GM19240 (cell line): ENCODE data around the genes MSI1 and COX6A1.

DNA sequence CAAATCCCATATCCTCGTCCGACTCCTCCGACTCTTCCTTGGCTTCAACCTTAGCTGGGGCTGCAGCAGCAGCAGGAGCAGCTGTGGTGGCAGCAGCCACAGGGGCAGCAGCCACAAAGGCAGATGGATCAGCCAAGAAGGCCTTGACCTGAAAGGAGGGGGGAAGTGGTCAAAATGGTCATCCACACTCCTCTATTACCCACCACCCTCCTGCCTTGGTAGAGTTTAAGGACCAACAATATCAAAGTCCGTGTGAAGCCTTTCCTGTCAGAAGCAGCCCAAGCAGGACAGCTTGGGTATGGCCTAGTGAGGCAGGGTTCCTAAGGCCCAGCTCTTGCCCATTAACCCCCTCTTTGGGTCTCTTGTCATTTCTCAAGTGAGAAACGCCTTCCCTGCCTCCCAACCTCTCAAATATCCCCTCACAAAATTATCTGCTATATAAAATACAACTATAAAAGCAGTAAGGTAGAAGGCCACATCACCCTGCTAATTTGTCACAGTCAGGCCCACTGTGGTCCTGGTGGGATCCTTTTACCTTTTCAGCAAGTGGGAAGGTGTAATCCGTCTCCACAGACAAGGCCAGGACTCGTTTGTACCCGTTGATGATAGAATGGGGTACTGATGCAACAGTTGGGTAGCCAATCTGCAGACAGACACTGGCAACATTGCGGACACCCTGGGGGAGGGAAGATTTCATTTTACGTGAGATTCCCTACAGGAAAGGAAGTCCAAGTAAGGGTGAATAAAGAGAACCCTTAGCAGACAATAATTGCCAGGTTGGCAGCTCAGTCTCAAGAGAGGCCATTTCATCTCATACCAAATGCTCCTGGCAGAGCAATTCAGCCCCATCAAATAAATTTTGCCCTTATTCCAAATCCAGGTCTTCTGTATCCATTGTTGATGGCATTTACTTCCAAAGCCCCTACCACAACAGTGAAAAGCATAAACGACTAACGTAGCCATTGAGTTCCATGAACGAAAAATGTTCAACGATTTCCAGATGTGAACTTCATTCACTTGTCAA lies 2.6 kb upstream of the GCN1 start:
- RRBS, result no CpG with 5 or more reads among the region's 14 CpGs

DNA sequence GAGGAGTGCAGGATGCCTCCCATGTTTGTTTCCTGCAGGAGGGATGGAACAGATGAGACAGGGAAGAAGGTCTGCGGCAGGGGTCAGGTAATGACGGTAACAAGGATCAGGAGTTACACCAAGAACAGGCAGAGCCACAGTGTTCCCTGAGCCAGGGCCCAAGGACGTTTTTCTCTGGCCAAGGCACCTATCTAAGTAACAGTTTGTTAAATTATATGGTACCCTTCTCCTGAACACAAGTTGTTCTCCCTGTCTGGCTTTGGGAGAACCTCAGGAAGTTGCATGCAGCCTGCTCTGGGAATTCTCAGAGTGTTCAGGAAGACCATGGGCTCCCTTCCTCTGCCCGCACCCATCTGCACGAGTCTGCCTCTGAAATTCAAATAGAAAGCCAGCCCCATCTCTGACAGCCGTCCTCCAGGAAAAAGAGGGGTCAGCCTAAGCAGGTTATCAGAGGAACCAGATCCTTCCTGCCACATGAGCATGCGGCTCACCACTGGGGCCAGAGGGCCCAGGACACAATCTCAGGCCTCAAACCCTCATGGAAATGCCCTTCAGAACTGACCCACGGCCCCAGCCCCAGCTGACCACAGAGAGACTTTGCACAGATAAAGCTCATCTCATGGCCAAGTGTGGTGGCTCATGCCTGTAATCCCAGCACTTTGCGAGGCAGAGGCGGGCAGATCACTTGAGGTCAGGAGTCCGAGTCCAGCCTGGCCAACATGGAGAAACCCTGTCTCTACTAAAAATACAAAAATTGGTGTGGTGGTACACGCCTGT lies 23.4 kb downstream of the PXN start:
- RRBS, result no CpG with 5 or more reads among the region's 12 CpGs

GRCh38 chr12:120249179-120249526 lies 16.4 kb downstream of the PXN start:
- RRBS, result no CpG with 5 or more reads among the region's 2 CpGs

DNA sequence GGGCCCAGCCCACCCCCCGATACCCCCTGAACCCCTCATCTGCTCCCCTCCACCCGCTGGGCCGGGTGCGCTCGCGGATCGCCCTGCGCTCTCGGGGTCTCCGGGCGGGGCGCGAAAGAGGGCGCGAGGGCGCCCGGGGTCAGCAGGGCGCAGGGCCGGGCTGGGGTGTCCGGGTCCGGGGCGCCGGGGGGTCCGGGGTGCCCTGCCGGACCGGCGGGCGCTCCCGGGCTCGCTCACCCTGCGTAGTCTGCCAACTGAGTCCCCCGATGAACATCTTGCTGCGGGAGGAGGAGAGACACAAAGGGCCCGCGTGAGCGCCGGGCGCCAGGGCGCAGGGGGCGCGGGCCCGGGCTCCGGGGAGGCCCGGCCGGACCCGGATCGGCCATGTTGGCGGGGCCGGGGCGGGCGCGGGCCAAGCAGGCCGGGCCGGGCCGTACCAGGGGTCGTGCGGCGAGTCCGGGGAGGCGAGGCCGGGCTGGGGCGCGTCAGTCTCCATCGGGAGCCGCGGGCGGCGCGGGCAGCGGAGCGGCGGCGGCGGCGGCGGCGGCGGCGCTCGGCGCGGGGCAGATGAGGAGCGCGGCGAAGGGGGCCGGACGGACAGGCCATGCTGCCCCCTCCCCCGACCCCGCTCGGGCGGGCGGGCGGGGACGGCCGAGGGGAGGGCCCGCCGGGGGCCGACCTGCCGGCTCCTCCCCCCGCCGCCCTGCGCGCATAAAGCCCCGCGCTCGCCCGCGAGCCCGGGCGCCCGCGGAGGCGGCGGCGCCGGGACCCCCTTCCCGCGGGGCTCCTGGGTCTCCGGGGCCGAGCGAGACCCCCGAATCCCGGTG lies at the start of gene MSI1:
TSS of gene MSI1 (minus strand) at position 569 of the 827 bp plus-strand sequence.
- RRBS, result 5% methylated on average over 35 of the region's 123 CpGs

- RRBS, result 2% methylated on average over 29 of the region's 70 CpGs
These were observed at the start of gene COX6A1 for GRCh38 chr12:120437700-120438766. COX6A1 (plus strand) TSS chr12:120438113.

DNA sequence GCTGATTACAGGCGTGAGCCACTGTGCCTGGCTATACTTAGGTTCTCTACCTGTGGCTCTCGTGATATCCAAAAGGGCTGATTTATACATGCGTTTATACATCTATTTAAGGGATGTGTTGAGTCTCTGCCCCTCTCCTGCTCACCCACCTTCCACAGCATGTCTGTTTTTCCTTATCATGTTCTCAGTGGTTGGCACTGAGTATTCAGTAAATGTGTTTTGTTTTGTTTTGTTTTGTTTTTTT lies 2.9 kb downstream of the GATC start:
- RRBS, result no CpG with 5 or more reads among the region's 3 CpGs

GRCh38 chr12:120468864-120469611 lies 510 bp downstream of the SRSF9 start:
- RRBS, result 2% methylated on average over 21 of the region's 80 CpGs

GRCh38 chr12:120573361-120574037 lies 7.7 kb downstream of the POP5 start:
- RRBS, result no CpG with 5 or more reads among the region's 7 CpGs

- RRBS, result no CpG with 5 or more reads among the region's 15 CpGs
These were observed 7.8 kb upstream of the POP5 start for GRCh38 chr12:120588764-120589616.

DNA sequence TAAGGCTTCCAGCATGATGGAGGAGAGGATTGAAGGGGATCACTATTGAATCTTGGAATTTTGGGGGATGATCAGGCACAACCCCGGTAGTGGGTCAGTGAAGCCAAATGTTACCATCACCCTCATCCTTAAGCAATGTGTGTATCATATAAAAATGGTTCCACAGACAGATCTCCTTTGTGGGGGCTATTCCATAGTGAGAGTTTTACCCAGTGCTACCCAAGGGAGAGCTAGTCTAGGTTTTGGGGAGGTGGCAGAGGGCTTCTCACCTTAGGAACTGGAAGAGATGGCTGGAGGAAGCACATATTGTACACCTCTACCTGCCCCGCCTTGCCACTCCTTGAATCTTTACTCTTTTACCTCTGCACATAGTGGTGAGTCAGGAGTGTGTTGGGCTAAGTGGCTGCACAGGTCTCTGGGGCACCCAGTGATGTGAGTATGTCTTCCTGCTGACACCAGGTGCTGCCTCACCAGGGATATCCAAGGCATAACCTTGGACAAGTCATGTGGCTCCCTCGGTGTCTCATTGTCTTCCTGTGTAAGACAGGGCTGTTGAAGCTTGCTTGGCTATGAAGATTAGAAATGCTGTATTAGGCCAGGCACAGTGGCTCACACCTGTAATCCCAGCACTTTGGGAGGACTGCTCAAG lies 19.9 kb upstream of the CABP1 start:
- RRBS, result no CpG with 5 or more reads among the region's 3 CpGs

DNA sequence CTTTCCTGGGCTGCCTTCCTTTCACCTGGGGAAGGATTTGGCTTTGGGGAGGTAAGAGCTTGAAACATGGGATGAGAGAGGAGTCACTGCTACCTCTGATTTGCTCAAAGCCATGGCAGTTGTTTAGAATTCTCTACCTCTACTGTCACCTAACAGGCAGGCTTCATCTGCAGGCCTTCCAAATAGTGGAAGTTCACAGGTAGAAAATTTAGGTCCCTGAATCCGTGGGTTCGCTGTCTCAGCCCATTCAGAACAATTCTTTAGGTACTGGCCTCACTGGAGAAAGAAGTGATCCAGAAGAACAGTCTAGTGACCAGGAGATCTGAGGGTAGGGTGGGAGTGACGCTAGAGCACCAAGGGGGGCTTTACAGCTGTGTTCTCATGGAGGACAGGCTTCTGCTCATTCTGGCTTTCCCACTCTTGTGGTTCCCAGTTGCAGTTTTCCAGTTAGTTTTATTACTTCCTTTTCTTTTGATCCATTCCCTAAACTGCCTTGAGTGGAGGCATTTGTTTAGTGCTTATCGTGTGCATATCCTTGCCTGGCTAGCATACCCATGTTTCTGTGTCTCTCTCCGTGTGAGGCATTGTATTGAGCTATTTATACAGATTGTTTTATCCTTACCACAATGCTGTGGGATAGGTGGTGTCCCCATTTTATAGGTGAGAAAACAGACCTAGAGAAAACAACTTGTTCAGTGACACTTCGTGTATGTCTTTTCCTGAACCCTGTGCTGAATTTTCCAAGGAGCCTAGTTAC lies 3.9 kb downstream of the MLEC start:
- RRBS, result no CpG with 5 or more reads among the region's 6 CpGs

GRCh38 chr12:120702864-120704168 lies 6.9 kb upstream of the UNC119B start:
- RRBS, result 100% methylated on average over 1 of the region's 16 CpGs

GRCh38 chr12:120902736-120903232 lies 1.4 kb downstream of the SPPL3 start:
- RRBS, result no CpG with 5 or more reads among the region's 9 CpGs

- RRBS, result no CpG with 5 or more reads among the region's 2 CpGs
These were observed 15.8 kb upstream of the P2RX7 start for GRCh38 chr12:121116877-121117263.

- RRBS, result 11% methylated on average over 4 of the region's 11 CpGs
These were observed 17.3 kb downstream of the P2RX4 start for GRCh38 chr12:121227137-121227801.

DNA sequence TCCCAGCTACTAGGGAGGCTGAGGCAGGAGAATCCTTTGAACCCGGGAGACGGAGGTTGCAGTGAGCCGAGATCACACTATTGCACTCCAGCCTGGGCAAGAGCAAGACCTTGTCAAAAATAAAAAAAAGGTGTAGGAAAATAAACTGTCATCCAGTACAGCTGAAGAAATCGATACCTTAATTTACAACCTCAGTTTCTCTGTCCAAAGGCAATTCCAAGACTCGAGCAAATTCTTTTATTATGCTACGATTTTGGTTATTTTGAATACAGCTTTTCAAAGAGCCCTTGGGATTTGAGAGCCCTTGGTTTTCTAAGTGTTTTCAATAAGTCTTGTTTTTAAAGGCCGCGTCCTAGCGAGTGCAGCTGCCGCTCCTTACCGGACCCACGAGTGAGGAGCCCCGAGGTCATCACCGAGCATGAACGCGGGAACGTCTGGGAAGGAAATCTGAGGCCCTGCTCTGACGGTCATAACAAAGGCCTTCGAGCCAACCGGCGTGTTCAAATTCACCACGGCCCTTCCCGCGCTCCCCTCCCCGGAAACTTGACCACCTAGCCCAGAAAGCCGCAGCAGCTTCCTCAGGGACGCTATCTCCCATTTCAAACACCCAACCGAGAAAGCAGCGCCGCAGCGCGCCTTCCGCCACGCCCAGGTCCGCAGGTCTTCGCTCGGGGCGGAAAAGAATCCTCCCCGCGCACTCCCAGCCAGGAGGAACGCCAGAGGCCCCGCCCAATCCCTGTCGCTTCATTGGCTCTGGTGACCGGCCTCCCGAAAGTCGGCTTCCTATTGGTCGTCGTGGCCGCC lies 484 bp upstream of the RNF34 start:
- RRBS, result 3% methylated on average over 16 of the region's 49 CpGs

DNA sequence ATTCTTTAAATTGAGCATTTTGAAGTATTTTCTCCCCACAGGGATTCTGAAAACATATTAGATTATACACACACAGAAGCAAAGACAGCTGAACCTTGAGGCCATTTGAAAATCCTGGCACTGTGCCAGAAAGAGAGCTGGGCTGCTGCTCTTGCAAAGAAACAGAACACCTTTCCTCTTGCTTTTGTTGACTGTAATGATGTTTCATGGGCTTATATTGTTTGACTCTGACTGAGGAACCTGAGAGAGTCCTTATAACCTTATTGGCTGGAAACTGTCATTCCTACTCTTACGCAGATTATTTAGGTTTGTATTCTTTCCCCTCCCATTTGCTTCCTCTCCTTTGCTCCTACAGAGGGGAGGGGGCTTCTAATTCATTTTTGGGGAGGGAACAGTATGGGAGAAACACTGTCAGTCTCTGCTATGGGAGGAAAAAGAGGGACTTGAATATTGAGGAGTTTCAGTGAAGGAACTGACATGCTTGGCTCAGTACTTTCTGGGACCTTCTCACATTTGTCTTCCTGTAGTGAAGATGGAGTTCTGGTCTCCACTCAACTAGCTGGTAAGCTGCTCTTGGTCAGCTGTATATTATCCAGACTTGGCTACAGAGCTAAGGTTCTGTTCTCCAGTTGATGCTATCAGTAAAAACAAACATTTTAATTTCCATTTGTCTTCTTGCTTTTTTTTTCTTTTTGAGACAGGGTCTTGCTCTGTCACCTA lies 5.0 kb downstream of the RNF34 start:
- RRBS, result no CpG with 5 or more reads among the region's 1 CpG

GRCh38 chr12:121516832-121517102 lies 64.1 kb downstream of the KDM2B start:
- RRBS, result no CpG with 5 or more reads among the region's 1 CpG

DNA sequence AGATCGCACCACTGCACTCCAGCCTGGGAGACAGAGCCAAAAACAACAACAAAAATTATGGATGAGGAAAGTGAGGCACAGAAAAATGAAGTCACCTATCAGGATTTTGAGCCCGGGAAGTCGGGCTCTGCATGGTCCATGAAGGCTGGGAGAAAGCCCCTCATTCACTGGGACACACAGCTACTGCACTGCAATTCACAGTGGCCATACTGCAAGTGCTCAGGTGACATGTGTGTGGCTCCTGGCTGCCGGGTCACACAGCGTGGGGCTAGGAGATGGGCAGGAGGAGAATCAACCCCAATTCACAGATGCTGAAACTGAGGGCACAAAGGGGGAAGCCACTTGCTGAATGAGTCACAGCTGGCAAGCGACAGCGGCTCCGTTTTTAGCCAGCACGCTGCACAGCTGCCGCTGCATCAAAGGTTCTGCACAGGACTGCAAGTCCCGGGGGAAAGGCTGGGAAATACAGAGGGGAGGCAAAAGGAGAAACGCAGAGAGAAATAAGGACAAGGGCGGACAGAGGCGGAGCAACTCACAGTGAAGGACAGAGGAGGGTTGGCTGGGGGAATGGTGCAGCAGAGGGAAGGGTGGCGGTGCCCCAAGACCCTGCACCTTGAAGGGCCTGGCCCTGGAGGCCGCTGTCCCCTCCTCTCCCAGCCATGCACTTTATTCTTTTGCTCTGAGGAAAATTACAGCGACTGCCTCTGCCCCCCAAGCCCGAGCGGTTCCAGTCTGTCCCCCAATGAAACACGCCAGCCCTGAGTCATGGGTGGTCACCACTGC lies 57.8 kb downstream of the KDM2B start:
- RRBS, result no CpG with 5 or more reads among the region's 20 CpGs

GRCh38 chr12:121523603-121524058 lies 57.2 kb downstream of the KDM2B start:
- RRBS, result 52% methylated on average over 4 of the region's 18 CpGs